Gallbladder (tissue), 1 donor: ENCODE measurements around the genes TPRA1 and PODXL2.

- PRO-cap, result no peak
These were observed 57.4 kb upstream of the PRR23E start for GRCh38 chr3:127135207-127136201.

DNA sequence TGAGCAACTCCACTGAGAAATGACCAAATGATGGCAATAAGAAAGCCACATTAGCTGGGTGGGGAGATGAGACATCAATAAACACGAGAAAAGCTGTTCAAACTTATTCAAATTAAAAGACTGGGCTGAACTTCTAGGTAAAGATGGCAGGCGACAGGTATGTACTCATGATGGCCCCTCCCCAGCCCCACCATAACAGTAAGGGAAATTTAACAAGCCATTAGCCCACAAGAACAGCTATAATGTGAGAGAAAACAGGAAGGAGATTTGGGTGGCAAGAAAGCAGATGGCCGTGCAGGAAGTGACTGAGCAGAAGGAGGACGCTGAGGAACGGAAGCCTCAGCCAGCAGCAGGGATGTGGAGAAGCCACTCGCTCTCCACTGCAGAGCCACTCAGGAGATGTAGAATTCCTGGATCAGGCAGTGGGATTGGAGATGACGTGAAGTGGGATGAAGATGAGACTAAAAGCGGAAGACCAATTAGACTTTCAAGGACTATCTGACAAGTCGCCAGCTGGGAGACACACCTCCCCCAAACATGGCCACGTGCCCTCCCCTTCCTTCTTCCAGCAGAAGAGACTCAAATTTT is 31.1 kb downstream of the PRR23E start:
- PRO-cap, result no peak

DNA sequence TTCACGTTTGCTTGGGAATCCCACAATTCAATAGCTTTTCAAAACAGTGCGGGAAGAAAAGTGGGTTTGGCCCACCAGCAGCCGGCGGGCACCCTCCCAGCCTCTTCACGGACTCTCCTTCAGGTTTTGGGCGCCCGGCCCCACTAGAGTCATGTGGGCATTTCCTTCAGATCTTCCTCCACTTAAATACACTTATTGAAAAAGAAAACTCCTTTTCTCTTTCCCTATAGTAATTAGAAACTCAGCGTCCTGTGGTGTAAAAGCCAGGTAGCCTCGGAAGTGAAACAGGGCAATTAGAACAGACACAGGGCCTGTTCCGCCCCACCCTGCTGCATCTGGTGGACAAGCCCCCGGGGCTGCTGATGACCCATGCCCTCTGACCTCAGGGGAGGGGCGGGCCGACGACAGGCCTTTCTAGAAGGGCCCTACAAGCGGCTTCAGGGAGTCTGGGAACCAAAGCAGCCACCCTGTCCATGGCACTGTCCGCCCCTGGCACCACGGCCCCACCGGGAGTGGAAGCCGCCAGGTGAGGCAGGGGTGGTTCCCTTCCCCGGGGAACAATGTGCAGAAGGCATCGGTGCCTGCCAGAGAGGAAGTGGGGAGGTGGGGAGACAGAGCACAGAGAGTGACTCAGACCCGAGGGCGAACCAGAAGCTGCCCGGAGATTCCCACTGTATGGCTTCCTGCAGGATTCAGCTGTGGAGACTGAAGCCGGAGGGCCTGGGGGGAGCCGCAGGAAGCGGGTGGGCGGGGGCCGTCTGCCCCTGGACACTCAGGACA is 134.2 kb downstream of the TPRA1 start:
- PRO-cap, result bidirectional peak, plus-strand start at position 440 of the sequence, minus-strand start at position 281 of the sequence; bidirectional peak, plus-strand start at position 650 of the sequence, minus-strand start at position 514 of the sequence

DNA sequence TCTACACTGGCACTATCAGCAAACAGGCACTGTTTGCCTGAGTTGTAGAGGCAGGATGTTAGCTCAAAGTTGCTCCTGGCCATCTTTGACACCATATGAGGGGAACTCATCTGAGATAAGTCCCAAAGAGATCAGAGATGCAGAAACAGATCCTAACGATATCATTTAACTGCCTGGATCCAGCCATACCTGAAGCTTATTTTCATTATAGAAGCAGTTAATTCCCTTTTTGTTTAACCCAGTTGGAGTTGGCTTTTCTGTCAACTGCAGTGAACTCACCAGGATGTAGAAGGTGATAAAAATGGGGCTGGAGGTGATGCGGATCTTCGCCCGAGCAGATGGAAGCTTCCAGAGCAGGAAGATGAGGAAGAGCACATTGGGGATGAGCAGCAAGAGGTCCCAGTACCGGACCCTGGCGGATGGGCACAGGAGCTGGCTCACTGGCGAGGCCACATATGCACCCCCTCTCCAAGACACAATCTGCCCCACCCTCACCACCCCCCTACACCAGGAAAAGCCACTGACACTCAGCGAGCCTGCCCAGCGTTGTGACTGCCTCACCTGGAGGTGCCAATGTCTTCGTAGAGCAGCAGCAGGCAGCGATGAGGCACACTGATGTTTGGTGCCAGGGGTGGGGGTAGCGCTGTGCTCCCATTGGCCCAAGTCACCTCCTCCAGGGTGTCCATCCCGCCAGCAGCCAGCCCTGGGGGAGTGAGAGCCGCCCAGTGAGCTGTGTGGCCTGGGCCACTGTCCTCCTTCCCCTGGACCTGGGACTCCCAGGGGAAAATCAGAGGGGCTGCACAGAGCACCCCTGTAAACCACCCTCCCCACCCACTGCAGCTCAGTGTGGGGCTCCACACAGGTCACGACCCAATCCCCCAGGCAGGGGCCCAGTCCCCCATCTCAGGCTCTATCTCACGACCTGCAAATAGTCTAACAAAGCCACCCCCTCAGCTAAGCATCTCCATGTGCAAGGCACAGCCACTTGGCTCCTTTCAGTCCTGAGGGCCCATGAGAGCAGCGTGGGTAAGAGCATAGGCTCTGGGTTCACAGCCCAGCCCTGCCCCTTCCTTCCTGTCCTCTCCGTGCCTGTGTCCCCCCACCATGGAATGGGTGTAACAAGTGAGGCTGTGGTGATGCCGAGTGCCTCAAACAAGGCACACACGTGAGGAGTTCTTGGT is 10.7 kb downstream of the TPRA1 start:
- PRO-cap, result no peak

GRCh38 chr3:127590384-127591443 is at the start of gene TPRA1:
Gene TPRA1, minus strand, starts transcription at chr3:127590733.
- PRO-cap, result bidirectional peak, plus-strand start at chr3:127590522, minus-strand start at chr3:127590503; bidirectional peak, plus-strand start at chr3:127590912, minus-strand start at chr3:127590587

GRCh38 chr3:127628791-127629486 is at the start of gene PODXL2:
Gene PODXL2, plus strand, starts transcription at chr3:127629185.
- PRO-cap, result unidirectional peak, plus-strand start at chr3:127629178

- PRO-cap, result no peak
These were observed 35.2 kb downstream of the ABTB1 start for GRCh38 chr3:127707687-127708536.

GRCh38 chr3:127740365-127741367 is 67.9 kb downstream of the ABTB1 start:
- PRO-cap, result no peak

- PRO-cap, result no peak
These were observed 7.9 kb downstream of the MGLL start for GRCh38 chr3:127814300-127814848.

DNA sequence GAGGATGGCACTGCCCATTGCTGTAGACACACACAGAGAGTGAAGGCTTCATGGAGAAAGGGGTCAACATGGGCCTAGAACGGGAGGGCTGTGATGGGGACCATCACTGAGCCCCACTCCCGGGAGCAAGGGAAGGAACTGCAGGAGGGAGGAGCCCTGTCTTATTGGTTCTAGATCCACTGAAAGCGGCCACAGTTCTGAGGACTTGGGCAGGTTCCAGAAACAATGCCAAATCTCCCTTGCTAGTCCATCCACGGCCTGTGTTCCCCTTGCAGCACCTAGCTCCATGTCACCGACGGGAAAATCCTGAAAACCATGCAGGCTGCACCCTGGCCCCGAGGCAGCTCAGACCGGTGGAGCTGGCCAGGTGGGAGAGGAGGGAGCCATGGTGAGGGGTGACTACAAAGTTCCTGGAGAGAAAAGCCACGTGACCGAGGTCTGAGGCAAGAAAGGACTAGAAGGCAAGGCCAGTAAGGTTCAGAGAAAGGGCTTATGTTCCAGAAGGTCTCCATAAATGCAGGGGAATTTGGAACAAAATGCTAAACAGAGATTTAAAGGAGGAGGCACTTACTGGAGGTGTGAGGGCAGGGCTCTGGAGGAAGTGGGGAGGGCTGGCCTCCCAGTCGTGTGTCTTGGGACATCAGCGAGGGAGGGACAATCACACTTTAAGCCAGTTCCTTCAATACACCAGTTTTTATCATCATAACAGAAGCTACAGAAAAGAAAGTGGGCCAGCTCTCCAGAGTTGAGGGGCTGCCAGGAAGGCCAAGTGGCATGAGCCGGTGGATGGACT is 5.4 kb downstream of the MGLL start:
- PRO-cap, result no peak

DNA sequence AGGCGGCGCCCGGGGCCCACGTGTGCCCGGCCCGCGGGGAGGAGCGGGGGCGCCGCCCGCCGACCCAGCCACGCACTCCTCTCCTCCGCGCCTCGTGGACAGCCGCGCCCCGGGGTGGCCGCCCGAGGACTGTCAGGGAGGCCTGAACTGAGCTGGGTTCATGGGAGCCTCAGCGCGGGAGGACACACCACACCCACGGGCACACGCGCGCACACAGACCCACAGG is 893 bp upstream of the MGLL start:
- PRO-cap, result bidirectional peak, plus-strand start at position 75 of the sequence, minus-strand start outside the sequence

DNA sequence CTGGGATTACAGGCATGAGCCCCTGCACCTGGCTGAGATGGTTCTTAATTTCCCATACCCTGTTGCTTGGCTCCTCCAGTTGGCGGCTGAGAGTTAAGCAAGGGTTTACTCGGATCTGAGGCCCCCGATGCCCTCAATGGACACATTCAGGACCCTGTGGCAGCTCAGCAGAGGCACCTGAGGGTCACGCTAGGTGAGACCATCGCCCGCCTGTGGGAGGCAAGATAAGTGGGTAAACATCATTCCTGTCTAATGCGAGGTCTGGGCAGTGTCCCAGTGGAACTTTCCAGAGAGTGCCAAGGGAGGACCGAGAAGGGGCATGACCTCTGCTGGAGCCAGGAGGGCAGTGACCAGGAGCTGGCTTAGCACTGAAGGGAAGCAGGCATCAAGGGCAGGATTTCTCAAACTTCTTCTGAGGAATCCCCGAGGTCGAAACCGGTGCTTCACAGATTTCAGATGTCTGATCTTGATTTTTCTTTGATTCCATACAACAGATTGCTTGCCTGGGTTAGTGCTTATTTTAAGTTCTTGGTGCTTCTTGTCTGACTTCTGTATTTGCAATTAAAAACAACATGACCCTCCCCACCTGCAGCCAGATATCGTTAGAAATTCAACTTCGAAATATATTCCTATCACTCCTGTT is 65.4 kb upstream of the SEC61A1 start:
- PRO-cap, result no peak

- PRO-cap, result no peak
These were observed 827 bp downstream of the SEC61A1 start for GRCh38 chr3:128053092-128053435.

- PRO-cap, result no peak
These were observed 18.6 kb downstream of the SEC61A1 start for GRCh38 chr3:128070665-128071315.

- PRO-cap, result no peak
These were observed 29.2 kb downstream of the RUVBL1 start for GRCh38 chr3:128094318-128094822.

- PRO-cap, result no peak
These were observed 1.6 kb upstream of the EEFSEC start for GRCh38 chr3:128151507-128152167.

- PRO-cap, result no peak
These were observed 82.2 kb downstream of the EEFSEC start for GRCh38 chr3:128235315-128236087.

DNA sequence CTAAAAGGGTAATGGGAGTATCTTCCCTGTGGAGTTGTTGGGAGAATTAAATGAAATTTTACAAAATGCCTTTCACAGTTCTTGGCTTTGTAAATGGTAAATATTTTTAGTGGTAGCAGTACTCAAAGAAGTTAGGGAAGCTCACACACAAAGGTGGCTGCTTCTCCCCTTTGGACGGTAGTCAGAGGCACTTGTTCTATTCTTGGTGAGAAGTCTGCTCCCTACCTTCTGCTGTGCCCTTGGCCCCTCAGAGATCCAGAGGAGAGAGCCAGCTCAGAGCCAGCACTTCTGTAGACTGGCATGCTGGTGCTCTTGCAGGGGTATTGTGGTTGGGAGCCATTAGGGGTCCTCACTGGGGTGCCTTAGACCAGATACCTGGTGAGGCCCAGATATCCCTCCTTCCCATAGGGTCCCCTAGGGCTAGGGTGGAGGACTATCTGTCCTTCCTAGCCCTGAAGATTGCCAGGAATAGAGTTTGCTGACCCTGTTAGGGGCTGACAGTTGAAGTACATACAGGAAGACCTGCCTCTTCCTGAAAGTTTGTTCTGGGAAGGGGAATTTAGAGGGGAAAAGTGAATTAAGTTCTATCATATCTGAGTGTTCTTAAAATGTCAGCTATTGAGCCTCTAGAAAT is 140.7 kb downstream of the EEFSEC start:
- PRO-cap, result no peak

DNA sequence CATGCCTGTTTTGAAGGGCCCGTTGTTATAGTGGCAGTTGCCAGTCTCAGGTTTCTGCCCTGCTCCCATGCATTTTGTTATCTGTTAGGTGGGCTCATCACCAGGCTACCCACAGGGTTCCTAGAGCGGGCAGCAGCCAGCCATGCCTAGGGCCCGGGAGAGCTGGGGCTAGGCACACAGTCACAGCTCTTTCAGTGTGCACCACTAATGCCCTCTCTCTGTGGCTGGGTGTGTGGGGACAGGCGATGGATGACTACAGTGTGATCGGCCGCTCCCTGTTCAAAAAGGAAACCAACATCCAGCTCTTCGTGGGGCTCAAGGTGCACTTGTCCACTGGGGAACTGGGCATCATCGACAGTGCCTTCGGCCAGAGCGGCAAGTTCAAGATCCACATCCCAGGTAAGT is 108.7 kb downstream of the DNAJB8 start:
- PRO-cap, result no peak

- PRO-cap, result no peak
These were observed 56.7 kb downstream of the DNAJB8 start for GRCh38 chr3:128409911-128410565.